Diencephalon (tissue), 2 donors: ENCODE measurements around the gene OR2A12.

DNA sequence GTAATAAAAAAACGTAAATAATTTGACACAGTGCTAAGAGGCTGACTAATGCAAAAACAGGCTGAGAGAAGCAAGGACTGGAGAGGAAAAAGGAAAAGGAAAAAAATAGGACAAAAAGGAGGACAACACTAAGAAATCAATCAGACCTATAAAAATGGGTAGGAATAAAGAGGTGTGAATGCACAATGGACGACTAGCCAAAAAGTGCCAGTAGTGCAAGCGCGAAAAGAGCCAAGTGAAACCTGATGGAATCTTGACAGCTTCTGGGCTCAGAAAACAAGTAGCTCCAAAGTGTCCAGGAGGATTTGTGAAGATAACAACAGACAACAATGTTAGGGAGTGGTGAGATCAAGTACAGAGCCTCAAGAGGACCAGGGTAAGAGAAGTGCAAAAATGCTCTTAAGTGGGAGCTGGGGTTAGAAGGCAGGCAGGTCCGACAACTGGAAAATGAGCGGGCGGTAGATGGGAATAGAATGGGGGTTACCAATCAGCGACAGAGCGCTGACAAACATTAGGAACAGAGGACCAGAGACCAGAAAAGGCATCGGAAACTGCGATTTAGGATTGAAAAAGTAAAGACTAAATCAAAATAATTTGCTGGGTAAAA is 1.2 kb downstream of the BRAF start:
- RAMPAGE, long total RNA, result no peak

- RAMPAGE, long total RNA, result no peak
Measured at GRCh38 chr7:141649429-141649786, 52.6 kb downstream of the DENND11 start.

- RAMPAGE, long total RNA, result no peak
Measured at GRCh38 chr7:141657280-141657759, 44.6 kb downstream of the DENND11 start.

DNA sequence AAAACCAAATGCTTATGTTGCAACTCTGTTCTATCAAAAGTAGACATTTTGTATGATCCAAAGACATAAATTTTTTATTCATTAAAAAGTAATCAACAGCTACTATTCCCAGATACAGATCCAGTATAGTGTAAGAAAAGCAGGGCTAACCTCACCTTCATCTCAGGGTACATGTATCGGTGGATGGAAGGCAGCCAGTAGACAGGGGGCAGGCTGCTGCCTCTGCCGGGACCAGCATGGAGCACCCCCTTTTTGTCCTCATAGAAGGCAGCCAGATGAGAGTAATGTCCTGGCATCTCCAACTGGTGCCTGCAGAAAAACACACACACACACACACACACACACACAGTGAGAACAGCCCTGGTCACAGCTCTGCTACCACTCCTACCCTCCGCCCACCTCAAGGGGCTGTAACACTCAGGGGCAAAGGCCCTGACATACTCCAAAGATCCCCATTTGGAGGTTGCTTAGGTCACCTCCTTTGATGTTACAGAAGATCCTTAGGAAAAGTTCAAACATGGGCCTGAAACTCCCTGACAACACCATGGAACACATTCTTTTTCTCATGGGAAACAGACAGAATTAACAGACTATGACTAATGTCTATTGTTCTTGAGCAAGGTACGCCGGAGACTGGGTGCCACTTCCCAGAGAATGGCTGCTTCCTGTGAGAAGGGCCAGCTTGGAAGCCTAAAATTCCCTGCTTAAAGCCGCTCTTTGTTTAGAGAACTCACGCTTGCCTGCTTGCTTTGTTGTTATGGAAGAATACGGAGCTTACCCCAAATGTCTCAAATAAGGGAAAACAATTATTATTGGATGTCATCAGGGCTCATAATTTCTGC is 27.8 kb downstream of the DENND11 start:
- RAMPAGE, long total RNA, result no peak

- RAMPAGE, long total RNA, result no peak
Measured at GRCh38 chr7:141674754-141675026, 27.3 kb downstream of the DENND11 start.

DNA sequence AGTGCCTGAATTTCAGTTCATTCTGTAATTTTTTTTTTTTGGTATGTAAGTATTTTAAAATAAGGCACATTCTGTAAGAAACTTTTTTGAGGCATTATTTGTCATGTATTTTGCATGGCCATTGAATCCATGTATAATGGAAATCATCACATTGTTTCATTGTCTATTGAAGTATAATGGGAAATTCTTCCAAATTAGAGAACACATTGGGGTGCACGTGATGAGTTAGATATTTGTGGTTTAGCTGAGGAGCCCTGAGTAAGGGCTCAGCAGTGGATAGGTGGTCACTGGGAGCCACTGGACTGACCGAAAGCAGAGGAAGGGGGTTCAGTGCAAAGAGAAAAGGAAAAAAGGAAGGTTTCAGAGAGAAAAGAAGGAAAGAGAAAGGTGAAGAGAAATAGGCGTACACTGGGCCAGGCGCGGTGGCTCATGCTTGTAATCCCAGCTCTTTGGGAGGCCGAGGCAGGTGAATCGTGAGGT is 3.1 kb downstream of the TAS2R4 start:
- RAMPAGE, long total RNA, result no peak

- RAMPAGE, long total RNA, result no peak
Measured at GRCh38 chr7:141975669-141976550, 2.3 kb upstream of the TAS2R38 start.

- RAMPAGE, long total RNA, result no peak
Measured at GRCh38 chr7:142001009-142001519, 5.4 kb downstream of the MGAM start.

DNA sequence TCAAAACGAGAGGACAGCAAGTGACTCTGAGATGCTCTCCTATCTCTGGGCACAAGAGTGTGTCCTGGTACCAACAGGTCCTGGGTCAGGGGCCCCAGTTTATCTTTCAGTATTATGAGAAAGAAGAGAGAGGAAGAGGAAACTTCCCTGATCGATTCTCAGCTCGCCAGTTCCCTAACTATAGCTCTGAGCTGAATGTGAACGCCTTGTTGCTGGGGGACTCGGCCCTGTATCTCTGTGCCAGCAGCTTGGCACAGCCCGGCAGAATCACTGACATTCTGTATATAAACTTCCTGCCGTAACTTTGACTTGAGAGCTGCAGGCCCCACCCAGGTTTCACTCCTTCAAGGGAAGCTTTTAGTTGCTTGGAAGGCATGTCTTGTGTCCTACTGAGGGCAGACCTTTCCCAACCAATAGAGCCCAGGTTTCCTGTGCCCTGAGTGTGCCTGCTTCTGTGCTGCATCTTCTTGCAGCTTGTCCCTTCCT is 225.0 kb upstream of the PRSS58 start:
- RAMPAGE, long total RNA, result no peak

DNA sequence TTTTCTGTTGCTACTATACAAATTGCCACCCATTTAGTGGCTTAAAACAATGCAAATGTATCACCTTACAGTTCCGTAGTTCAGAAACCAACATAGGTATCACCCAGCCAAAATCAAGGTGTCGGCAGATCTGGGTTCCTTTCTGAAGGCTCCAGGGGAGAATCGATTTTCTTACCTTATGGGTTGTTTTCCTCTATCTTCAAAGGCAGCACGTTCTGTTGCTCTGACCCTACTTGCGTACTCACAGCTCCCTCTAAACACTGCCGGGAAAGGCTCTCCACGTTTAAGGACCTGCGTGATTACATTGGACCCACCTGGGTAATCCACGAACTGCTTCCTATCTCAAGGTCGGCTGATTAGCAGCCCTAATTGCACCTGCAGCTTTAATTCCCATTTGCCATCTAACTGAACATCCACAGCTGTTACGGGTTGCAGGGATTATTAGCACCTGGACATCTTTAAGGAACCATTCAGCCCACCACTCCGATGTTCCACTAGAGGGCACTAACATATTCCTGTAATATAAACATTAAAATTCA is 37.2 kb upstream of the PRSS1 start:
- RAMPAGE, long total RNA, result no peak

GRCh38 chr7:142944383-142945039 is 5.2 kb downstream of the LLCFC1 start:
- RAMPAGE, long total RNA, result no peak

GRCh38 chr7:143042681-143043431 is 9.3 kb upstream of the OR6V1 start:
- RAMPAGE, long total RNA, result no peak

DNA sequence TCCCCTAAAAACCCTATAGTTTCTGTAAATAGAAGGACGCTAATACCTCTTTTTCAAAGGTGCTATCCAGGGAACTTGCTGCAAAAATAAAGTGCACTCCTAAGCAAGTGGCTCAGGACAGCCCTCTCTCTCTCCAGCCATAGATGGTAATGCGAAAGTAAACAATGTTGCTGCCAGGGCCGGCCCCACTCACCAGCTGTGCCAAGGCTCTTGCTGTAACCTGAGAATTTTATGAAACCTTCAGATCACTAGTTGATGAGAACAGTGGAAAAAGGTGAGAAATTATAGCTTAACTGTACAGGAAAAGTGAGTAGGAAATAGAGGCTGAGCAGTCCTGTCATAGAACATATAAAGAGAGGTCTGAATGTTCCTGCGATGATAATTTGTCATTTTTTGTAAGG is 10.8 kb upstream of the TAS2R39 start:
- RAMPAGE, long total RNA, result no peak

DNA sequence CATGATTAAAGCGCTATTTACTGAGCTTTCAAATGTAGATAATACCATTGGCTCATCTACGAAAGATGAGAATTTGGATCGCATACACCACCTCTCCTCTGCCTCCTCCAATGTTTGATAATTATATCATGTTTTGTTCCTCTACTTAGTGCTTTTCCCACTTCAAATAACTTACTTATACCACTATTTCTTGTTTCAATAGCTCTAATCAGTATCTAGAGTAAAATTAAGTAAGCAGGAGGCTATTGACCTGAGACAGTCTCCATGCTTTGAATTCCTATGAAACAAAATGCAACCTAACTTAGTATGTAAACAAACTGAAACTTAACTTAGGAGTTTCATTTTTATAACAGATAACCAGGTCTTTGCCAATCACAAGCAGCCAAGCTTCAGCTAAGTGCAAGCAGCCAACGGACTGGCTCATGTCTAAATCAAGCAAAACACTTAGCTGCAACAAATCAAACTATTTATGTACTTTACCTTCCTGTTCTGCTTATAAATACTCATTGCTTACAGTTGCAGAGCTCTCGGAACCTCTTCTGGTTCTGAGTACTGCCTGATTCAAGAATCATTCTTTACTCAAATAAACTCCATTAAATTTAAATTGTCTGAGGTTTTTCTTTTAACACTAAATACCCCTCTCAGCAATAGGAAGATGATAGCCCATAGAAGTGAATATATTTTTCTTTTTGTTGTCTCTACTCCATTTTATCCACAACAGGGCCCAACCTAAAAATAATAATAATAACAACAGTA is 4.4 kb upstream of the GSTK1 start:
- RAMPAGE, long total RNA, result no peak

GRCh38 chr7:143288498-143289548 is 672 bp downstream of the CASP2 start:
- RAMPAGE, long total RNA, result no peak

DNA sequence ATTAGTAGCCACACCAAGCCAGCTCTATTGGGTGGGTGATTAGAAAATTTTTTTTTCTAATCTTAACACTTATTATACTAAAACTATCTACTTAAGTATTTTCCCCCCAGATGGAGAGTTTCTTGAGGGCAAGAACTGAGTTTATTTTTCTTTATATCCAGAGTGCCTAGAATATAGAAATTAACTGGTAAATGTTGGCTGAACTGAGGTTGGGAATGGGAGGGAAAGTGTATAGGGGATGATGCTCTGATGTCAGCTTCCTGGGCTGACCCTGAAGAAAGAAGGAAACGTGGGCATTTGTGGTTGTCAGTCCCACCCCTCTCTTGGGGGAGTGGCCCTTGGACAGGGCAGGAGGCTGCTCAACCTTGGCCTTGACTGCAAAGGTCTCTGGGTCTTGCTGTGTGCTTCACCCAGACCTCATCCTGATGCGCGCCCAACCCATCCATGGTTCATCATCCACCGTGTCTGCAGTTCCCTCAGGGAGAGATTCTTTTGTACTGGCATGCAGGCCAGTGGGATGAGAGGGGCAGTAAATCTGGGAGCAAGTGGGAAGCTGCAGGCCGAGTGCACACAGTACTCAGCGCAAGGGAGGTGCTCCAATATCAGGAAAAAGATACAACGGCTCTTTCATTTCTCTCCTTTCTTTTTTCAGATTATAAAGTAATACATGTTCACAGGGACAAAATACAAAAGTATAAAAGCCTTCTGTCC is 4.8 kb upstream of the ZYX start:
- RAMPAGE, long total RNA, result no peak

DNA sequence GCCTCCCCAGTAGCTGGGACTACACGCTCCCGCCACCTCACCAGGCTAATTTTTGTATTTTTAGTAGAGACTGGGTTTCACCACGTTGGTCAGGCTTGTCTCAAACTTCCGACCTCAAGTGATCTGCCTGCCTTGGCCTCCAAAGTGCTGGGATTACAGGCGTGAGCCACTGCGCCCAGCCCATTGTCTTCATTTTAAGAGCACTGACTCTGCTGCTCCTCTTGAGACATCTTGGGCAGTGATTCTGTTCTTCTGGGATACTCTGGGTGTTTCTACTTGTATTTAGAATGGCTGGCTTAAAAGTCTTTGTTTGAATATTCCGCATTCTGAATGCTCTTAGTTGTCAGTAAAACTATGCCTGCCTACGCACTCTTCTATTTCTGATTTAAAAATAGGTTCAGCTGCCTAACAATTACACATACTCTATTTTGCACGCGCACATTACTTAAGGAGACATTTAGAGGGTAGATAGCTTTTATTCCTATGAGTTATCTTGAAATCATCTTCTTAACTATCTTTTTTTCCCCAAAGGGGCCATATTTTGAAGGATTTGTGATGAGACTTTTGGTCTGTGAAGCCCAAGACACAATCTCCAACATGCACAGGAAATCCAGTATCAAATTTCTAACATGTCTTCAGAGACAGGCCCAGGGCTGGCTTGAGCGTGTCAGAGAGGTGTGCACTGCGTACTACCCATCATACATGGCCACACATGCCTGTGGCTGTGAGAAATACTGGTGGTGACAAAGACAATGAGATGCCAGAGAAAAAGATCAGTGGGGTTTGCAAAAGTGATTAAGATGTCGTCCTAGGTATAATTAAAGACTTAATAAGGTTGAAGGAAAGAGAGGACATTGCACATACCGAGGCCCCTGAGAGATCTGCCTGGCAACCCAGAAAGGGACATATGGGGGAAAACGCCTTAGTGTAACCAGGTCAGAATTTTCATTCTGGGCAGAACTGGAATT is 2.2 kb upstream of the ZYX start:
- RAMPAGE, long total RNA, result no peak

DNA sequence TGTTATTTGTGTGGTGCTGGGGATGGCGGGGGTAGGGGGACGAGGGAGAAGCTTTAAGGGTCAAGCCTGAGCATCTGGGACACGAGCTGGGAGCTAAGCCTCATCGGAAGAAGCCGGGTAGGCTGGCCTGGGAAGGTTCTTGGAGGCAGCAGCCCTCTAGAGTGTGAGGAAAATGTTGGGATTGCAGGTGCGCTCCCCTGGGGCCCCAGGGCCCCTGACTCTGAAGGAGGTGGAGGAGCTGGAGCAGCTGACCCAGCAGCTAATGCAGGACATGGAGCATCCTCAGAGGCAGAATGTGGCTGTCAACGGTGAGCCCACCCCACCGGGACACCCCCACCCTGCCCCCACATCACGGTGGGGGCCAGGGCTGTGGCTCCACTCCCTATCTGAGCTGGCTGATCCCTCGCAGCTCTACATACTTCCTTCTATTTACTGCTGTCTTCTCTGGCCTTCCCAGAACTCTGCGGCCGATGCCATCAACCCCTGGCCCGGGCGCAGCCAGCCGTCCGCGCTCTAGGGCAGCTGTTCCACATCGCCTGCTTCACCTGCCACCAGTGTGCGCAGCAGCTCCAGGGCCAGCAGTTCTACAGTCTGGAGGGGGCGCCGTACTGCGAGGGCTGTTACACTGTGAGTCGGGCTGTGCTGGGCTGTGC is 7.0 kb downstream of the ZYX start:
- RAMPAGE, long total RNA, result no peak

- RAMPAGE, long total RNA, result no peak
Measured at GRCh38 chr7:144085902-144086492, at the start of gene OR2A12. Gene OR2A12 (plus strand): TSS chr7:144086278.

- RAMPAGE, long total RNA, result no peak
Measured at GRCh38 chr7:144812650-144813282, 23.1 kb downstream of the TPK1 start.